SK-N-DZ (cell line): Measurements from ENCODE around the genes SRFBP1 and PPIC.

GRCh38 chr5:119291371-119292261 is 64.2 kb upstream of the TNFAIP8 start:
RAMPAGE:
- cytosol, long total RNA: no peak
- nucleus, long total RNA: no peak

DNA sequence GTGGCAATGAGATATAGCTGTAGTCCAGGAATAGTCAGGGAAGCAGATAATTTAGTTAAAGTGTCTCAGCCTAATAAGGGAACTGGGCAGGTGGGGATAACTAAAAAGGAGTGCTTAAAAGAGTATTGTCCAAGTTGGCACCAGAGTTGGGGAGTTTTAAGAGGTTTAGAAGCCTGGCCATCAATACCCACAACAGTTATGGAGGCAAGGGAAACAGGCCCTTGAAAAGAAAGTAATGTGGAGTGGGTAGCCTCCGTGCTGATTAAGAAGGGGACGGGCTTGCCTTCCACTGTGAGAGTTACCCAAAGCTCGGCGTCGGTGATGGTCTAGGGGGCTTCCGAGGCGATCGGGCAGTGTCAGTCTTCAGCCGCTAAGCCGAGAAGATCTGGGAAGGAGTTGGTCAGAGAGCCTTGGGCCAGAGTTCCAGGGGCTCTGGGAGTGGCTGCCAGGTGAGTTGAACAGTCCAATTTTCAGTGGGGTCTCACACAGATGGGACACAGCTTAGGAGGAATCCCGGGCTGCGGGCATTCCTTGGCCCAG is 236.5 kb downstream of the PRR16 start:
RAMPAGE:
- cytosol, long total RNA: no peak
- nucleus, long total RNA: no peak

RAMPAGE:
- cytosol, long total RNA: no peak
- nucleus, long total RNA: no peak
Observed at GRCh38 chr5:120916350-120916845, 452.3 kb downstream of the PRR16 start.

DNA sequence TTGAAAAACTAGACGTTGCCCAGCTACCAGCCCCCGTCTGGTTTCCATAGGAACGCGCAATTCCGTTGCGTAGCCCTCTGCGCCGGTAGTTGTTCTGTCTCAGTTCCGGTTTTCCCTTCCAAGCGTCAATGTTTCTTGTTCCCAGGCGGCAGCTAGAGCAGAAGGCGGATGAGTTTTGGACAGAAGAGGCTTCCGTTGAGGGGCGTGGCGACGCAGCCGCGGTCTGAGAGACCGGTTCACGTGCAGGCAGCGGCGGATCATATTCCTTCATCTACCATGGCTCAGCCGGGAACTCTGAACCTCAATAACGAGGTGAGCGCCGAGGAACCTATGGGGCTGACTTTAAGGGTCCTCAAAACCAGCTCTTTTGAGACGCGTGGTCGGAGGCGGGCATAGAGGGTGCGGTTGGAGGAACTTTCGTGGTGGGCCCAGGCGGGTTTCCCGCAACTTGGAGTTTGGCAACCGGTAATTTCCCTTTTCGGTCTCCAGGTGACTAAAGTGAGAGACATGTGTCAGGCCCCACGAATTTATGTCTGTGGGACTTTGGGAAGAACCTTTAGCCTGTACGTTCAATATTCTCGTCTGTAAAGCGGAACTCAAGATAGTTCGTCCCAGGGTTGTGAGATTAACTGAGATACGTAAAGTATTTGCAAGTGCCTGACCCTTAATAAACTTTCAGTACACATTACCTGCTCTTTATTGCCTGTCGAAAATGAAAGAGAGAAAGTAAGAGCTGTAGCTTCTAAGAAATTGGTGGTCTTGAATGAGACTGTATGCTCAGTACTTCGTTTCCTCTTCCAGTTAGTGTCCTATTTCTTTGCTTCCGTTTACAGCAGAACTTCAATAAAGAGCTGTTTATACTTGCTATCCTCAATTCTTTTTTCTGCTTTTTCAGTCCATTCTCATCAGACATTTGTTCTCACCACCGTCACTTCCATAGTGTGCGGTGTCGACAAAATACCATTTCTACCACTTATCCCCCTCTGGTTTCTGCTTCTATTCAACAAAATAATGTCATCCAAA is at the start of gene SRFBP1:
SRFBP1 (plus strand) TSS at position 219 of the 1,023 bp plus-strand sequence.
RAMPAGE:
- cytosol, long total RNA: start-site peak on the plus strand centred at position 243 of the sequence, 56 bp wide, 98 and 887 reads in 2 replicates
- nucleus, long total RNA: start-site peak on the plus strand centred at position 248 of the sequence, 30 bp wide, 295 and 111 reads in 2 replicates

RAMPAGE:
- cytosol, long total RNA: no peak
- nucleus, long total RNA: no peak
Observed at GRCh38 chr5:122292360-122292839, 19.6 kb upstream of the SNCAIP start.

RAMPAGE:
- cytosol, long total RNA: no peak
- nucleus, long total RNA: no peak
Observed at GRCh38 chr5:122478526-122479336, 166.7 kb downstream of the SNCAIP start.

GRCh38 chr5:122493569-122493816 is 181.5 kb downstream of the SNCAIP start:
RAMPAGE:
- cytosol, long total RNA: no peak
- nucleus, long total RNA: no peak

DNA sequence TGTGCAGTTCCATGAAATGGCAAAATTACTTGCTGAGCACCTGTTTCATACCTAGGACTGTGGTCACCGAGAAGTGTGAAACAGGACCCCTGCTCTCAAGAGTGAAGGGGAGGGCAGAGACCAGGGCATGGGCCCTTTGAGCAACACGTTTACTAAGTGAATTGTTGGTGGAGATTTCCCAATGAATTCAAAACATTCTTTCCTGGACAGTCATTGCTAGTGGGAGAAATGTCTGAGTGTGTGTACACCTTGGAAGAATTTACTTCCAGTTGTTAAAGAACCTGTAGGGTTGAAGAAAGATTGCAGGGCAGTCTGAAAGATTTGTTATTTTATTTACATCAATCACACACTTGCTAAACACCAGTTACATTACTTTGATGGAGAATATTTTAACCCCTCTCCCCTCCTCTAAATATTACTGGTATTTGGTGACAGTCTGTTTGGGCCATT is 819 bp downstream of the SNX24 start:
RAMPAGE:
- cytosol, long total RNA: no peak
- nucleus, long total RNA: no peak

GRCh38 chr5:123035132-123035601 is 1.4 kb downstream of the PPIC start:
RAMPAGE:
- cytosol, long total RNA: no peak
- nucleus, long total RNA: no peak

DNA sequence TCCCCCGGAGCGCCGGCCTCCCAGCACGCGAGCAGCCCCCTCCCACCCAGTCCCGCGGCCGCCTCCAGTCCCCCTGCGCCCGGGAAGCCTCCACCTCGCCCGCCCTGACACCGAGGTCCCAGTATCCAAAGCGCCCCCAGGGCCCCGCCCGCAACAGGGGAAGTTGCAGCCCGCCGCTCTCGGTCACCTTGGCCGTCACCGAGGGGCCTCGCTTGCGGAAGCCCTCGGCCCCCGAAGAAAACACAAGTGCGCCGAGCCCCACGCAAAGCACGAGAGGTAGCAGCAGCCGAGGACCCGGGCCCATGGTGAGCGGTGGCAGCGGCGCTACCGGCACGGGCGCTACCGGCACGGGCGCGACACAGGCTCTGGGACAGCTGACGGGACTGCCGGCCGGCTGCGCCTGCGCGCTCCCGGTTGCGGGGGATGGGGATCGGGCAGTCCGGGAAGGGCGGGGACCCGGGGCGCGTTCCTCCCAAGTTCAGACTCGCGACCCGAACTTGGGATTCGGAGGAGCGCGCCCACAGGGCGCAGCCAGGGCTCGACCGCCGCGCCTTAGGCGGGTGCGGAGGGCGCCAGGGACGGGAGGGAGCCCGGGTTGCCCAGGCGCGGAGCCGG is at the start of gene PPIC:
PPIC (minus strand) TSS at position 404 of the 615 bp plus-strand sequence.
RAMPAGE:
- cytosol, long total RNA: no peak
- nucleus, long total RNA: no peak

DNA sequence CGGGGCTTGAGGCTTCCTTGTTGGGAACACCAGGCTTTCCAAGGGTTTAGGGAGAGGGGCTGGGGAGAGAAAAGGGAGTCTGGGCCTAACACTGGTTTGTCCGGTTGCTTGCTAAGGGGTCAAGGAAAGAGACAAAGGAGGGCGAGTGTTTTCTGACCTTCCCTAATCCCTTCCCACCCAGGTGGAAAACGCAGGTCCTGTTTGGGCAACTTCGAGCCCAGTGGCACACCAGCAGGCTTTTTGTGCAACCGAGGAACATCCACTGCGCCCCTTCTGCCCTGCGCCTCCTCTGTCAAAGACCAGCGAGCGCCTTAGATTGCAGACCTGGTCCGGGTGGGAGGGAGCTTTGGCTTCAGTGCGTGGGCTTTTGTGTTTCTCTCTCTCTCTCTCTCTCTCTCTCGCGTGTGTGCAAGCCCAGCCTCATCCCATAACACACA is 5.0 kb downstream of the PRDM6 start:
RAMPAGE:
- cytosol, long total RNA: no peak
- nucleus, long total RNA: no peak

RAMPAGE:
- cytosol, long total RNA: no peak
- nucleus, long total RNA: no peak
Observed at GRCh38 chr5:123098671-123099910, 10.1 kb downstream of the PRDM6 start.

DNA sequence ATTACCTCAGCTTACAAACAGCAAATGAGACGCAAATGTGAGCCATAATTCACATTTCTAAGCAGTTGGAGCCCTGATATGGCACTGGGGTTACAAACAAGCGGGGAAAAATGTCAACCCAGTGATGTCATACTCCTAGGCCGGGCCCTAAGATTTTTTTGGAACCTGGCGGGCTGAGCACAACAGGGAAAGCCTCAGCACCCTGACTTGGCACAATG is 476 bp upstream of the CSNK1G3 start:
RAMPAGE:
- cytosol, long total RNA: no peak
- nucleus, long total RNA: no peak

DNA sequence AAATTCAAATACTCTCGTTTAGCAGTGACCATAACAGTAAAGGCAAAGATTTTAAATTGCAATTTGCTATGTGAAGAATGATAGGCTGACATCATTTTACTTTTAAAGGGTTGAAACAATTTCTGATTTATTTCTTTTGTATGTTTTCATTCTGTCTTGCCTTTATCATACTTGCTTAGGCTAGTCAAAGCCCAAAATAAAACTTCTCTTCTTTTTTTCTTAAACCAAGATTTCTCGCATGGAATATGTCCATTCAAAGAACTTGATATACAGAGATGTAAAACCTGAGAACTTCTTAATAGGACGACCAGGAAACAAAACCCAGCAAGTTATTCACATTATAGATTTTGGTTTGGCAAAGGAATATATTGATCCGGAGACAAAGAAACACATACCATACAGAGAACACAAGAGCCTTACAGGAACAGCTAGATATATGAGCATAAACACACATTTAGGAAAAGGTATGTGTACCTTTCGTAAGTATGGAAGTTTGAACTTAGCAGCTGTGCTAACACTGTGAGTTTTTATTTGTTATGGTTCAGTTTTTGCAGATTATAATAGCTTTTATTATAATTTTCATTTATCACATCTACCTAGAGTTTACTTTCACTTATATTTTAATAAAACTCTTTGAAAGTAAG is 63.6 kb downstream of the CSNK1G3 start:
RAMPAGE:
- cytosol, long total RNA: no peak
- nucleus, long total RNA: no peak

GRCh38 chr5:123603356-123604125 is 91.6 kb downstream of the CSNK1G3 start:
RAMPAGE:
- cytosol, long total RNA: no peak
- nucleus, long total RNA: no peak

DNA sequence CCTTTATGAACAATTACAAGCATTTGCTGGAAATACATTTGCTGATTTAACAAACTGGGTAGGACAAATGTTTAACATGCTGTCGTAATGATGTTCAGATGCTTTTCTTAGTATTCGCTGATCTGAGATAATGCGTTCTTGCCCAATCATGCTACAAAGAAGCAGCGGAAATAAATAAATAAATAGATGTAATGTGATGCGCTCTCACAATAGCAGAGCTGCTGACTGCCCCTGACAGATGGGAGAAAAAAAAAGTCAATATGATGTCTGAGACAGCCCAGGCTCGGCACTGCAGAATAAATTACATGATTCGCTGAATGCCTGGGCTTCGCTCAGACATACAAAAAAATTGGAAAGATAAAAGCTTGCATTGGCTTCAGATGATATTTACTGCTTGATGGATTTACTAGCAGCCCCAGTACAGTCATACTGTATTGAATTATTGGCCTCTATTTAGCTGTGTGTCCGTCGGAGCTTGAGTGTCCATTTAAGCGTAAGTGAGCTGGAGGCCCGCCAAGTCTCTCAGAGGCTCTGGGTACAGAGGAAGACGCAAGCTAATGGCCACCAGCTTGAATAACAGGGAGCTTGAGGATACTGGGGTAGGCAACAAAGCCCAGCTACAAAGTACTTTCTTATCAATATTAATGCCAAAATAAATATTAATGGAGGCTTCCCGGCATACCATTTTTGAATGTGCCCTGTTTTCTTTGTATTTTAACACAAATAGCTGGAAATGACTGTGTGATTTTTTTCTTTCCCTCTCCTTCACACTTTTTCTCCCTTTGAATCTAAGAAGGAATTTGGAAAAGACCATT is 615.8 kb downstream of the CSNK1G3 start:
RAMPAGE:
- cytosol, long total RNA: no peak
- nucleus, long total RNA: no peak

GRCh38 chr5:124209758-124210071 is 536.7 kb downstream of the ZNF608 start:
RAMPAGE:
- cytosol, long total RNA: no peak
- nucleus, long total RNA: no peak

RAMPAGE:
- cytosol, long total RNA: no peak
- nucleus, long total RNA: no peak
Observed at GRCh38 chr5:124402059-124402695, 344.3 kb downstream of the ZNF608 start.

DNA sequence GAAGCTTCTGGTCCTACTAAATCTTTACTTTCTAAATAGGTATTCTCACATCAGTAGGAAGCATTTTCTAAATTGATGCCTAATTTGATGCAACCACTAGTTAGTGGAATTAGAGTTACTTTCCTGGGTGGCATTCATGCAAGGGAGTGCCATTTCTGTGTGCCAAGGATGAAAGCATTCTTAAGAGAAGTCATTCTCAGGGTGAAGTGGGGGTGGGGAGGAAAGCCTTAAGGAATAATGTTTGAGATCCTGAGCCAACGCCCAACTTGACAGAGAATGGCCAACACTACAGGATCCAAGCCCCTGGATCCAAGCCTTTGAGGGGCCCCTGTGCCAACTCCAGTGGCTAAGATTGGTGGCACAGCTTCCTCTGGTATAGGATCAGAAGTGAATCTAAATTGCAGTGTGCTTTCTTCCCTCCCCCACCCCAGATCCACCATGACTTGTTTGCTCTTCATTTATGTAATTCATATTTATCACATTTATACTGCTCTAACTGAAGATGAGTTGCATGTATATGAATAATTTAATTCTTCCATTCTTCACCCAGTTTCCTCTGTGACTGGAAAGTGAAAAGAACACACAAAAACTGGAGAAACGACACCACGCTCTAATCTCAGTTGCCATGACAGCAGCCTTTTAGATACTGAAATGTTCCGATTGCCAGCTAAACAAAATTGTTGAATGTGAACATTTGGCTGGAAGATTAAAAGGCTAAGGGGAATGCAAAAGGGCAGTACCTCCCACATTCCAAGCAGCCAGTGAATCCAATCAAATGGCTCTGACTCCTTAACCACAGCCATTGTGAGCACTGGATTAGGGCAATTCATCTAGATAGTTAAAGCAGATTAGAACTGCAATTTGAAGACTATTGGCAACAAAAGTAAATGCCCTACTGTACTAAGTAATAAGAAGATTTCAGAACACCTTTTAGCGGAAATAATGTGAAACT is 4.5 kb downstream of the ZNF608 start:
RAMPAGE:
- cytosol, long total RNA: no peak
- nucleus, long total RNA: no peak

DNA sequence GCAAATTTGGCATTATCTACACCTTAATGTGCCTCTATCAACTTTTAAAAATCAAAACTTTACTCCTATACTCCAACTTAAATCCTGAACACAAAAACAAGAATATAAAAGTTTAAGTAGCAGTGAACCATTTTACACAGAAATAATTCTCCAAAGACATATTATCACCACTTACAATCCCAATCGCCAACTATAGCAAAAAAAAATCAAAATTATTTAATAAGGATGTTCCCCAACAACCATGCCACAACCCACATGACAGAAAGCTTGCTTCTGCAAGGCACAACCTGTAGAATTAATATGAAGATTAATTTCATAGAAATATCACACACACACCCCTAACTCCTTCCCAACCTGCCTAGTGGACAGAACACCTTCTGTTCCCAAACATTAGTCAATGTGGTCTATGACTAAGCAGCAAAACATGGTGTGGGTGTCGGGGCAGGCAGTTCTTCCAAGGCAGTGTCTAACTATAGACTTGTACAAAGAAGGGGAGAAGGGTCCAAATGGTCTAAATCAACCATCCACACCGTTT is 3.7 kb downstream of the ZNF608 start:
RAMPAGE:
- cytosol, long total RNA: no peak
- nucleus, long total RNA: no peak